Placental epithelial cell (primary cell): ENCODE measurements around the gene SNX8.

DNA sequence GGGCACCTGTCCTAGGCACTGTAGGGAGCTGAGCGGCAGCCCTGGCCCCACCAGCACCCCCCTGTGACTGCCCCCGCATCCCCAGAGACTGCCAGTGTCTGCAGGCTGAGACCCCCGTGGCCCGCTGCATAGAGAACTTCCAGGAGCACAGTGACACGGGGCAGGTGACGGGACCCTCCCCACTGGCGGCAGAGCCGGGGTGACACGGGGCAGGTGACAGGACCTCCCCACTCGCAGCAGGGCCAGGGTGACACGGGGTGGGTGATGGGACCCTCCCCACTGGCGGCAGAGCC, 2.3 kb downstream of the GPER1 start:
- CAGE, long polyA plus RNA, result no peak

- CAGE, long polyA plus RNA, result no peak
Observed at GRCh38 chr7:1158578-1159351, 1.2 kb downstream of the ZFAND2A start.

DNA sequence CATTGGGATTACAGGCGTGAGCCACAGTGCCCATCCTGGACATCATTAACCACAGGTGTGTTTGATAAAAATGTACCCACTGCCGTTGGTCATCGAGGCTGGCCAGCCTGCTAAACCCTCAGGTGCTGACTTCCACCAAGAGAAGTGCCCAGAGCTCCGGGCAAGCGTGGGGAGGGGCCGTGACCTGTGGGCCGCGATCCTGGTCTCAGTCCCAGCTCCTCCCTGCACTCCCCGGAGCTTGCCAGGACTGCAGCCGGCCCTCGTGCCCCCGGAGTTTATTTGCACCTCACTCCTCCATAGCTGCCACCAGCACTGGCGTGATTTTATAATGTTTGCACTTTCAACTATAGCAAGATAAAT, 30.7 kb downstream of the UNCX start:
- CAGE, long polyA plus RNA, result no peak

DNA sequence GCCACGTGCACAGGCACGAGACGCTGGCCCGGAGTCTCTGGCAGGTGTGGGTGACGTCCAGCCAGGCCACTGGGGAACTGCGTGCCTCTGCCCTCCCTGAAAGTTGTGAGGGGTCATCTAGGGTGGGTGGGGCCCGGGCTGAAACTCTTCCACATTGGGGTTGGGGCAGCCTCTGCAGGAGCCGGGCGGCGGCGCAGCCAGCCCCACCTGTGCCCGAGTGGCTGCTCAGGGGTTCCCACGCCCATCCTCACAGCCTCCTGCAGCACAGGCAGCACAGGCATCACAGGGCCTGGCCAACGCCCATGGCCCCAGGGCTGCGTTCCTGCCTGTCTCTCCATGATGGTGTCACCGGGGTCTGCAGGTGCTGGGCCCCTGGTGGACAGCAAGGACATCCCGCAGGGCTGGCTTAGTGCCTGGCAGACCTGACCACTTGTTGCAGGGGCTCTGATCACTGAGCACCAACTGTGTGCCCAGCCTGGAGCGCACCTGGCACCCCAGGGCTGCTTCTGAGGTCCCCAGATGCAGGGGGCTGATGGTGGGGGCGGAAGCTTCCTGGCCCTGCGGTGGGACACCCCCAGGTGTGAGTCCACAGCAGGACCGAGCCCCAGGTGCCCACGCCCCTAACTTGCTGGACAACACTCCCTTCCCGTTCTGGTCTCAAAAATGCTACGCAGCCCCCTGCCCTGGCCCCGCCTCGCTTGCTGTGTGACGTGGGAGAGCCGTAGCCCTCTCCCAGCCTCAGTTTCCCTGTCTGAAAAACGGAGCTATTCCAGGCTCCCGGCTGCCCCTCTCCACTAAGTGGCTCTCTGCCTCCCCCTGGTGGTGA, 27.2 kb downstream of the MICALL2 start:
- CAGE, long polyA plus RNA, result no peak

- CAGE, long polyA plus RNA, result no peak
Observed at GRCh38 chr7:1447008-1447445, 12.2 kb downstream of the MICALL2 start.

- CAGE, long polyA plus RNA, result no peak
Observed at GRCh38 chr7:1513721-1514194, 9.6 kb upstream of the INTS1 start.

DNA sequence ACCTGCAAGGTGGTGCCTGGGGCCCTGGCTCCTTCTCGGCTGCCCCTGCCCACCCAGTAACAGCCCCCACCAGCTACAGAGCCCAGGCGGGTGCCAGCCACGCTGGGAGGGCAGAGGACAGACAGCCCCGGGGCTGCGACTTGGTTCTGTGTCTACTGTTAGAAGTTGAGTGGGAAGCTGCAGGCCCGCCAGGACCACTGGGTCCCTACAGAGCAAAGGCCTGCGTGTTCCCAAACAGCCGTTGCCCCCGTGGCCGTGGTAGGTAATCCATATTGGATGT, 11.3 kb downstream of the MAFK start:
- CAGE, long polyA plus RNA, result no peak

DNA sequence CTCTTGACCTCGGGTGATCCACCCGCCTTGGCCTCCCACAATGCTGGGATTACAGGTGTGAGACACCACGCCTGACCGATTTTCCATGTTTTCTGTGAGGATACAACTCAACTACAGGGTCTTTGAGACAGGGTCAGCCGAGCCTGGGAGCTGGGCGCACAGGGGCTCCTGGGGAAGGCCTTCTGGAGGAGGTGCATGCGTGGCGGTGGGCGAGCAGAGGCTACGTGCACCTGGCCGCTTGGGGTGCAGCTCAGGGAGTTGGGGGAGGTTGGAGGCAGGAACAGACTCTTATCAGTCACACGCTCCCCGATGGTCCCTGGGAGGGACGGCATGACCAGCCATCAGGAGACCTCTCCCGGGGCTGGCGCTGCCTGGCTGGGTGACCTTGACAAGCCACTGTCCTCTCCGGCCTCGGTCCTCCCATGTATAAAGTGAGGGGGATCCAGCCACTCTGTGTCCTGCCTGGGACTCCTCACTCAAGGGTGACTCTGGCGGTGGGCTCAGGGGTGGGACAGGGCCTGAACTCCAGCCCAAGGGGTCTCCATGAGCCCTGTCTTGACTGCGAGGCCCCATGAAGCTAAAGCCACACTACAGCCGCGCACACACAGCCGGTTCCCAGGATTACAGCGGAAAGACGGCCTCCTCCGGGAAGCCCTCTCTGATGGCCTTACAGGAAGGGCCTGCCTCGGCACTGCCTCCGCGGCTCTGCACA, 2.5 kb downstream of the TMEM184A start:
- CAGE, long polyA plus RNA, result no peak

DNA sequence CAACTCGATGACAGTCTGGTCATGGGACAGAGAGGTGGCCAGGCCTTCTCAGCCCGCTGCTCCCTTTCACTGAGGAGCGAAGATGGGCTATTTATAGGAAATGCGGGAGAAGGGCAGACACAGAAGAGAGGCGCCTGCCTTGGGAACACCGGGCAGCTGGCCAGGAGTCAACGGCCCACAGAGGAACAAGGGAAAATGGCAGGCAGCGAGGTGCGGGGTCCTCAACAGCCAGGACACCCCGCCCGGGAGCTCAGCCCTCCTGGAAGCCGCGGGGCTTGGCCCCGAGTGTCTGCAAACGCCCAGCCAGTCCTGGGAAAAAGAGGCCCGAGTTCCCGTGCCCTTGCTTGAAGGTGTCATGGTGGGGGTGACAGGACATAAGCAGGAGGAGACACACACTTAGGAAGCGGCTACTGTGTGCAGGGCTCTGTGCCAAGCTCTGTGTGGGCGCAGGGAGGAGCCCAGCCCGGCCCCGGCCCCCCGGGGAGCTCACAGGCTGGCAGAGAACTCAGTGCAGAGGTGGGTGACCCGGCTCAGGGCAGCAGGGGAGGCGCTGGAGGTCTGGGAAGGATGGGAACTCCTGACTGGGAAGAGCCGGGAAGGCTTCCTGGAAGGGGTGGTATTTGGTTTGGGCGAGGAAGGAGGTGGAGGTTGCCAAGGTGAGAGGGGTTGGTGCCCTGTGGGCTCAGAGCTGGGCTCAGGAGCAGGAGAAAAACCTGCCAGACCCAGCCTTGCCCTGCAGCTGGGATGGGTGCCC, 79.9 kb downstream of the ELFN1 start:
- CAGE, long polyA plus RNA, result no peak

- CAGE, long polyA plus RNA, result no peak
Observed at GRCh38 chr7:1817159-1818314, 147.5 kb downstream of the ELFN1 start.

DNA sequence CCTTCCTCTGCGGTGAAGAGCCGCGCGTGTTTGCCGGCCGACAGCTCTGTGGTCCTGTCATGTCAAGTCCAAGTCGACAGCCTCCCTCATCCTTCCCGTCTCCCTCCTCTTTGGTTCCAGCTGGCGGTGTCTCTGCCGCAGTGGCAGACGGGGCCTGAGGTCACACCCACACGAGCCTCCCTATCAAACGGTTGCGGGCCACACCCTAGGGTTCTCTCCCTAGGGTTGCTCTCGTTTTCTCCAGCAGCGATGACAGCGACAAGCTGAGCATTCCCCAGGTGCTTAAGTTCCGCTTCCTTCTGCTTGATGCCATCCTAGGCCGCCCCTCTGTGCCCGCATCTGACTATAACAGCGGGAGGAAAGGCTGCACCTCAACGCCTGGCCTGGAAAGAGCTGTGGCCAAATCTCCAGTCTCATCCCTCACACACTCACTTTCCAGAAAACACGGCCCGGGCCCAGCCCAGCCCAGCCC, 185.0 kb downstream of the ELFN1 start:
- CAGE, long polyA plus RNA, result no peak

DNA sequence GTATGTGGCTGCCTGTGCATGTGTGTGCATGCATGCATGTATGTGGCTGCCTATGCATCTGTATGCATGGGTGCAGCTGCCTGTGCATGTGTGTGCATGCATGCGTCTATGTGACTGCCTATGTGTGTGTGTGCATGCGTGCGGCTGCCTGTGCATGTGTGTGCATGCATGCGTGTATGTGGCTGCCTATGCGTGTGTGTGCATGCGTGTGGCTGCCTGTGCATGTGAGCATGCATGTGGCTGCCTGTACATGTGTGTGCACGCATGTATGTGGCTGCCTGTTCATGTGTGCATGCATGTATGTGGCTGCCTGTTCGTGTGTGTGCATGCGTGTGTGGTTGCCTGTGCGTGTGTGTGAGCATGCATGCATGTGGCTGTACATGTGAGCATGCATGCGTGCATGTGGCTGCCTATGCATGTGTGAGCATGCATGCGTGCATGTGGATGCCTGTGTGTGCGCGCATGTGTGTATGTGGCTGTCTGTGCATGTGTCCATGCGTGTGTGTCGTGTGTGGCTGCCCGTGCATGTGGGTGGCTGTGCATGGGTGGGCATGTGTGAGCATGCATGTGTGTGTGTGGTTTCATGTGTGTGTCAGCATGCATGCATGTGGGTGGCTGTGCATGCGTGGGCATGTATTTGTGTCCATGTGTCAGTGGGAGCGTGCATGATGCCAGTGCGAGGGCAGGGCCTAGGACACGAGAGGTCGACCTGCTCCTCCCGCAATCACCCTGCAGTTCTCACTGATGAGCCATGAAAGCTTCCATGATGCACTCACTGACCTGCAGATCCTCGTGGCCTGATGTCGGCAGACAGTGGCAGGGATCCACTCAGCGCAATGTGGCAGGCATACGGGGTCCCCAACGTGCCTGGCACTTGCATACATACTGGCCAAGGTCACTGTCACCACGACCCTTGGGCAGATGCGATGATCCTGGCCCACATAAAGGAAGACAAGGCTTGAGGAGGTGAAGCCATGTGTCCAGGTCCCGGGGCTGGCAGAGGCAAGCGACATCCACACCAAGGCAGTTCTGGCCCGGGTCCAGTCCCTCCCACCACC, 218.4 kb downstream of the ELFN1 start:
- CAGE, long polyA plus RNA, result no peak

DNA sequence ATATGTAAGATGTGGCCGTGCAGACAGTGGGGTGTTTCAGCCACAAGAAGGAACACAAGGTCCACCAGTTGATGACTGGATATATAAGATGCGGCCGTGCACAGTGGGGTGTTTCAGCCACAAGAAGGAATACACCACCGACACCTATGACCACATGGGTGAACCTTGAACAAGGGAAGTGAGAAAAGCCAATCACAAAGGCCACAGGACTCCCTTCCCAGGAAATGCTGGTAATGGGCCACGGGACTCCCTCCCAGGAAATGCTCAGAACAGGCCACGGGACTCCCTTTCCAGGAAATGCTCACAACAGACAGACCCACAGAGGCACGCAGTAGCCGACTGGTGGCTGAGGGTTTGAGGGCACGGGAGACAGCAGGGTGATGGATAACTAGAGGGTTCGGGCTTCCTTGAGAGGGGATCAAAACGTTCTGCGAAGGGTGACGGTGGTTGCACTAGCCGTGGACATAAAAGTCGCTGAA, 273.8 kb downstream of the ELFN1 start:
- CAGE, long polyA plus RNA, result no peak

- CAGE, long polyA plus RNA, result no peak
Observed at GRCh38 chr7:2063439-2064236, 169.1 kb downstream of the MAD1L1 start.

DNA sequence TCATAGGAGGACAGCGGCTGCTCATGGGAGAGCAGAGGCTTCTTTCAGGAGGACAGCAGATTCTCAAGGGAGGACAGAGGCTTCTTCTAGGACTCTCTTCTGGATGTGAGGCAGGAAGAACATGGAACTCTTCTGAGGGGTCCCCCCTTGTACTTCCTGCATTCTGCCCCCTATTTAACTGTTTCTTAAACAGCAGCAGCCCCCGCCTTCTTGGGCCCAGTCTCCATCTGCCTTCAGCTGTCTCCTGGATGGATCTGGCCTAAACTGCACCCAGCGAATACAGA, 167.8 kb downstream of the MAD1L1 start:
- CAGE, long polyA plus RNA, result no peak

DNA sequence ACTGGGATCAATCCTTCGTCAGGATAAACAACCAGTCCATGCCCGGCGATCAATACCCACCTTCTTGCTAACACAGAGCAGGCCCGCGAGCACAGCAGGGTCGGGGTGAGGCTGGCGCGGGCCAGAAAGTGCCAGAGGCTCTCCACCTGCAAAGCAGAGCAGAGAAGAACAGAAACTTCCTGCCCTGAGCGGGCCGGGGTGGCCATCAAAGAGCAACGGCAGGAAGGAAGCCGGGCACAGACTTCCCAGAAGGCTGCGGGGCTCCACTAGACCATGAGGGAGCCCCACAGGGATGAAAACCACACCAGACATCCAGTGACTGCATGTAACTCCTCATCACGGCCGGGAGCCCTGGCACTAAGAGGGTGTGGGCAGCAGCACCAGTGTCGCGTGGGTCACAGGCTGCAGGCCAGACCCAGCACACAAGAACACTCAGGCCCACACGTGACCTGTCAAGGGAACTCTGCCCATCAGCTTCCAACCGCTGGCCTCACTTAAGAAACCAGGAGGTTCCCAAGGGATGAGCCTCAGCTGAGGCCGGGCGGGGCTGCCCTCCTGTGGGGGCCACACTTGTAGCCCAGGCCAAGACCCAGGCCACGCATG, 166.2 kb downstream of the MAD1L1 start:
- CAGE, long polyA plus RNA, result no peak

- CAGE, long polyA plus RNA, result no peak
Observed at GRCh38 chr7:2106757-2107368, 125.9 kb downstream of the MAD1L1 start.

- CAGE, long polyA plus RNA, result no peak
Observed at GRCh38 chr7:2108293-2109718, 123.9 kb downstream of the MAD1L1 start.

- CAGE, long polyA plus RNA, result no peak
Observed at GRCh38 chr7:2110678-2111776, 121.7 kb downstream of the MAD1L1 start.

DNA sequence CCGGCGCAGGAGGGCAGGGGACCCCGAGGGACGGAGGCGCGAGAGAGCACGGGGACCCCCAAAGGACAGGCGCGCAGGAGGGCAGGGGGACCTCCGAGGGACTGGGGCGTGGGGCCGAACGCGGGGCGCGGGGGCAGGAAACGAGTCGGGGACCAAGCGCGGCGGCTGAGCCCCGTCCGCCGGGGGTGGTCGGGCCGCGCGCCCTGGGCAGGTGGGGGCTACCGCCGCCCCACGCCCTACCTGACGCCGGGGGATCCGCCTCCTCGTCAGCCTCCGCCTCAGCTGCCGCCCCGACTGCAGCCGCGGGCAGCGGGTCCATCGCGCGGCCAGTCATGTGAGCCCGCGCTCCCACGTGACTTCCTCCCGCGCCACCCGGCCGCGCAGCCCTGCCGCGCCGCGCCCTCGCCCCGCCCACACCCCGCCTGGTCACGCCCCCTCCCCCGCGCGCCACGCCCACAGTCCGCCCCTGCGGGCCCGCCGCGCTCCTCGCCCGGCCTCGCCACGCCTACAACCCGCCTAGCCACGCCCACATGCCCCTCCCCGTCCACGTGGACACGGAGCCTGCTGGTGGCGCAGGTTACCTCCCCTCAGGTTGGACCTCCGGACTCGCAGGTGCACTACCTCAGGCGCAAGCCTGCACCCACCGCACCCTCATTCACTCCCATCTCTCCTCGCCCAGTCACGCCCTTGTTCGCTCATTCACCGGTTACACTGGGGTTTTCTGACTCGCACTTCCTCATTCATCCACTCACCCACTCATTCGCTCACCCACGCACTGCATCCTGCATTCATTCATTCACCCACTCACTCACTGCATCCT, at the start of gene SNX8:
SNX8 (minus strand) TSS at position 354 of the 820 bp plus-strand sequence.
- CAGE, long polyA plus RNA, result no peak